Pulmonary lymph node (tissue), 1 donor: ENCODE measurements around the genes NOL9 and CAMTA1.

DNA sequence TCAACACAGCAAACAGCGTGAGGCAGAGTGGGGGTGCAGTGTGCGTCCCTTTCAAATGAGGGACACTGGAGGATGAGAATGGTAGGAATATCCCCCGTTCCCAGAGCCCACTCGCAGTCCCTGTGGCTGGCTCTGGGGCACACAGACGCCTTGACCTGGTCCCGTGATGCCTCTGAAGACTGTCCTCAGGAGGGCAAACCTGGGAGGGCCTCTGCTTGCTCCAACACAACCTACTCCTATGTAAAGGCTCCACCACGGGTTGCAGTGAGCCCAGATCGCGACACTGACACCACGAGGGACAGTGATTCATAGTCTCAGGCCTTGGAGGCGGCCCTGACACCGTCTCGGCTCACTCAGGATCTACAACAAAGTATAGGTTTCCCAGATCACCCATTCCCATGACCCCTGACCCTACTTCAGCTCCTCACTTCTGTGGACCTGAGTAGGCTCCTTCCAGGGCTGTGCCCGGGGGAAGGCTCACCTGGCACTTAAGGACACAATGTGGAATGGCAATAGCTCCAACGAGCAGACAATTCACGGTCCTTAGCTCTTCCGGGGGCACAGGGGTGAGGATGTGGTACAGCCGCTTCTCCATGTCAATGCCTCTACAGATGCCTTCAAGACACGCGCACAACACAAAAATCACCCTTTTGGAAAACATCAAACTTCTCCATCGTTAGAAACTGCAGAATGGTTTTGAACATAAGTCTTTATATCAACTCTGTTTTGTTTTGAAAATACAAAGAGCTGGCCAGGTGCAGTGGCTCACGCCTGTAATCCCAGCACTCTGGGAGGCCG is 27.9 kb downstream of the NOL9 start:
- PRO-cap, result no peak

- PRO-cap, result no peak
Observed at GRCh38 chr1:6546152-6546842, 8.0 kb downstream of the NOL9 start.

DNA sequence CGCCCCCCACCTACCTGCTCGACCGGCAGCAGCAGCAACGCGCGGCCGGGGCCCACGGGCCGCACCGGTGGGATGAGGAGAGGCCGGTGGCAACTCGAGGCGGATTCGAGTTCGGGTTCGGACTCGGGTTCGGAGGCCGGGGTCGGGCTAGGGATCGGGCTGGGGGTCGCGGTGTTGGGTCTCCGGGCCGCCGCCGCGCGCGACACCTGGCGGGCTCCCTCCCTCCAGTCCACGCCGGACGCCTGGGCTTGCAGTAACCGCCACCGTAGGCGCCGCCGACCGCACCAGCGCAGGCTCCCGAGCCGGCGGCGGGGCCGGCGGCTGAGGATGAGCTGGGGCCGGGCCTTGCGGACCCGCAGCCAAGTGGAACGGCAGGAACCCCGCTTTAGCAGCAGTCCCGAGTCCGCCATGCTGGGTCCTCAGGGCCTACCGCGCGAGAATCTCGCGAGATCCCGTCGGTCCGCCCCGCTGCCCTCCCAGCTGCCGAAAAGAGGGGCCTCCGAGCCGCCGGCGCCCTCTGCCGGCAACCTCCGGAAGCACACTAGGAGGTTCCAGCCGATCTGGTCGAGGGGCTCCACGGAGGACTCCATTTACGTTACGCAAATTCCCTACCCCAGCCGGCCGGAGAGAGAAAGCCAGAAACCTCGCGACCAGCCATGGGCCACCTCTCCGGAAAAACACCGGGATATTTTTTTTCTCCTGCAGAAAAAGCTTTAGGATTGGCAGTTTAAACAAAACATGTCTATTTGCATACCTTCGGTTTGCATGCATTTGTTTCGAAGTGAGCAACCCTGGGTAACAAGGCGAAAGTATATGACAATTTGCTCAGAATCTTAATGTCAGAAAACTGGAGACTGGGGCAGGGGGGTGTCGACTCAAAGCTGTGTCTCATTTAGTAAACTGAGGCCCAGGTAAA is at the start of gene NOL9:
Gene NOL9, minus strand, starts transcription at position 421 of the 916 bp plus-strand sequence.
- PRO-cap, result bidirectional peak, plus-strand start at position 539 of the sequence, minus-strand start at position 421 of the sequence

DNA sequence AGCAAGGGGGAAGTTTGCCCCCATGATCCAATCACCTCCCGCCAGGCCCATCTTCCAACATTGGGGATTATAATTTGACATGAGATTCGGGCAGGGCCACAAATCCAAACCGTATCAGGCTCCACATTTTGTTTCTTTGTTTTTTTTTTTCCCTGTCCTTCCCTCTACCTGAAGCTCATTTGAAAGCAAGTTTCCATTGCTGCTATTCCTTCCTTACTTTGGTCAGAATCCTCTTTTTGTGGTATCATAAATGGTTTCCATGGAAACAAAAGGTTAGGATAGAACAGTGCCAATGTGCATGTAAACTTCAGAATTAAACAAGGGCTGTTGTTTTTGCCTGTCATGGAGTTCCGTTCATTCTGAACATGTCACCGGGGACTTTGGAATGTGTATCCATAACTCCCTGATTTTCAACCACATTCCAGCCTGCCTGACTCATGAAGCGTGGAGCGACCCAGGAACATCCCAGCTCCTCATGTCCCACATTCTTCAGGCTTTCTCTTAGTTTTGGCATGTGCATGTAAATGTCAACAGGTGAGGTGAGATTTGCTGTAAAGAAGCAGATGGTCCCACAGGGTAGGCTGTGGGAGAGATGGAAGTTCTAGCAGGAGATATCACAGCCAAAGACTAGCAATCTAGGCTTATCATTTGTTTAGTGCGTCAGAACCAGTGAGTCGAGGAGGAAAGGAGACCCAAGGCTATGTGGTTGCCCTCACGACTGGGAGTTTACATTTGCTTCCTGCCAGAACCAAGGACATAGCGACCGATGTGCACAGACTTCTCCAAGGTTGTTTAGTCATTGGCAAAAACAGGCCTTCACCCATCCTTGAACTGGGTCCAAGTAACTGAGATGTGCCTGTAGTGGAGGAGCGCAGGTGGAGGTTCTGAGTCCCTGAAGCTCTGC is 23.0 kb upstream of the DNAJC11 start:
- PRO-cap, result no peak

DNA sequence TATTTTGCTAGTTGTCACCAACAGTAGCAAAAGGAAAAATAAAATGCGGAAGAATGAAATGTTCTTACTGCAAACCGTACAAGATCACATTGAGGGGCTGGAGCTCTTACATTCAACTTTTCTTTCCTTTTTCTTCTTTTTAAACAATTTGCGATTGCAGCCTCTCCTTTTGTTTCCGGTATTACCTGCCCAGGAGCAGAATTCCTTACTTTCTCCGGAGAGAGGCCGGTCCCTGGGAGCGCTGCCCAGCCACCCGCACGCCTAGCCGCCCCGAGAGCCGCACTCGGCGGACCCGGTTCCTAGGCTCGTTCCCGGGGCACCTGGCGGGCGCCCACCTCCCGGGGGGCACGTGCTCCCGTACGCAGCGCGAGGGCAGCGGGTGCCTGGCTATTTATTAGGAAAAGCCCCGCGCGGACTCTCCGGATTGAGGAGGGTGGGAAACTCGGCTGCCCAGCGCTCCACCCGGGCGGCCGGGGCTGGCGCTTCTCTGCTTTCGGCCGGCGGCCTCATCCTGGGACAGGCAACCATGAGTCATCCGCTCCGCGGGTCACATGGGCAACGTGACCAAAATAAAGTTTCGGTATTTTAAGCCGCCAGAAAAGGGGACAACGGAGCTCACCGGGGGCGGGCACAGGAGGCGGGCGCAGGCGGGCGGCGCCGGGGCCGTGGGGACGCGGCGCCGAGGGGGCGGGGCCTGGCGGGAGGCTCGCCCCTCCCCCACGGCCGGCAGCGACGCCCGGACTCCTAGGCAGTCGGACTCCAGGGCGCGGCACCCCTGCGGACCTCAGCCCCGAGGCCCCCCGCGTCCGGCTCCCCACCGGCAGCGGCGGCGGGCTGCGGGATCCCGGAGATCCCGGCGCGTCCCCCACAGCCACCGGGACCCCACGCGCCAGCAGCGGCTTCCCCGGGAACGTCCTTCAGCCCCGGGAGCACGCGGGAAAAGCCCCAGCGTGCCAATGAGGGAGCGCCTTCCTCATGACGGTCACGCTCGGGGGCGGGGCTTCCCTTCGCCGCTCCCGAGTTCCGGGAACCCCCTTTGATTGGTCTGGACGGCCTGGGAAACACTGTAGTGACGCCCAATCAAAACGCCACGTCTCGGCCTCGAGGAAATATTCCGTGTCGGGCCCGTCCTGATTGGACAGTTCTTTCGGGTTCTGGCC is 835 bp upstream of the CAMTA1 start:
- PRO-cap, result bidirectional peak, plus-strand start at position 751 of the sequence, minus-strand start at position 499 of the sequence; bidirectional peak, plus-strand start outside the sequence, minus-strand start at position 912 of the sequence

DNA sequence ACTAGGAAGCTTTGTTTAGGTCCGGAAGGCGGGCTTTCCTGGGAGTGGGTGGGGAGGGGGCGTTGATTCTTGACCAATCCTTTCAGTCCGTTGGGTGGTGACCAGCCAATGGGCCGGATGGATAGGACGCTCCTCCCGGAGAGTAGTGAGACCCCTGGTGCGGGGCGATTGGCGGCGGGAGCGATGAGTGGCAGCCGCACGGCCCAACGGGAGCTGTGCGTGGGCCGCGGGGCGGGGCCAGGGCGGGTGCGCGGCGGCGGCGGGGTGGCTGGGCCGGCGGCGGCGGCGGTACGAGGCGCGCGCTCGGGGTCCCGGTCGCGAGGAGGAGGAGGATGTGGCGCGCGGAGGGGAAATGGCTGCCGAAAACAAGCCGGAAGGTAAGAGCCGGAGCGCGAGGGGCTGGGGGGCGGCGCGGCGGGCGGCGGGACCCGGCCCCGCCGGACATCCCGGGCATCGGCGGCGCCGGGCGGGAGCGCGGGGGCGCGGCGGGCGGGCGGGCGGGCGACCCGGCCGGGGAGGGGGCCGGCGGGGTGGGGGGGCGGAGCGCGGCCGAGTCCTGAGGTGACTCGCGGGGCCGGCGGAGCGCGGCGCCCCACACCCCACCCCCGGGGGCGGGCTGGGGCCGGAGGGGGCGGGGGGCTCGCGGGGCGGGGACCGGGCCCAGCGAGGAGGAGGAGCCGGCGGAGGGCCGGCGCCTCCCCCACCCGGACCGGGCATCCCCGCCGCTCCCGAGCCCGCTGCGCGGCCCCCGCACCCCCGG is at the start of gene CAMTA1:
Gene CAMTA1, plus strand, starts transcription at position 256 of the 760 bp plus-strand sequence.
- PRO-cap, result bidirectional peak, plus-strand start at position 256 of the sequence, minus-strand start outside the sequence; unidirectional peak, plus-strand start at position 380 of the sequence; bidirectional peak, plus-strand start at position 666 of the sequence, minus-strand start at position 558 of the sequence

DNA sequence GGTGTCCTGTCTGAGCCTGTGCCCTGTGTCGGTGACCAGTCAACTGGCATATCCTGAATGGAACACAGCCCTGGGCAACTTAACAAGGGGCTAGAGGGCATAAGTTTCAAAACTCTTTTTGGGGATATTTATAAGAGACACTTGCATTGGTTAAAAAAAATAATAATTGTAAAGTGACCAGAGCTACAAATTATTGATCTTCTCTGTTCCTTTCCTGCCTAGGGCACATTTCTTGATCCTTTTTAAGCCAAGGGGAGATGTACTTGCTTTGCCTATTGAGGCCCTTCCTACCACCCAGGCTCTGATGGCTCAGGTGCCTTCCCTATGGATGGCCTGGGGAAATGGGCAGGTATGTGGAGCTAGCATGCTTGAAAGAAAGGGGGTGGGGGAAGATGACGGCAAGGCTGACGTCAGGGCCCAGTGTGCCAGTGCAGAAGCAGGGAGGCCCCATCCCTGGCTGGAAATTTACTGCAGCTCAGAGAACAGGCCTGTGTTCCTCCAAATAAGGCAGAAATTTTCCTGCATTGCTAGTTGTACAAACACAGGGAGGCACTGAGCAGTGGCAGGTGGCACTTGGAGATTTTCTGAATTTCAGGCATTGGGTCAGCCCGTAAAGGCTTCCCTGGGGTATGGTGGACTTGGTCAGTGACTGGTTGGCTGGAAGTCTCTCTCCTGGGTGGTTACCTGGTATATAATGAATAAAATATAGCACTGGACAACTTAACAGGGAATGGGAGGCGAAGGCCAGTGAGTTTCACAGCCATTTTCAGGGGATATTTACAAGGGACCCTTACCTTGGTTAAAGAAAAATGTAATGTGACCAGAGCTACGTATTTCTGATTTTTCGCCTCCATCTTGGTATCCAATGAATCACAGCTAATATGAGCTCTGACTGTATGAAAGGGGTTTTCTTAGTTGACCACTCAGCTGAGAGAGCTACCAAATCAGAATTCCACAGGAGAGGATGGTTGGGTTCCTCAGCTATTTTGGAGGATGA is 453.1 kb upstream of the VAMP3 start:
- PRO-cap, result no peak

DNA sequence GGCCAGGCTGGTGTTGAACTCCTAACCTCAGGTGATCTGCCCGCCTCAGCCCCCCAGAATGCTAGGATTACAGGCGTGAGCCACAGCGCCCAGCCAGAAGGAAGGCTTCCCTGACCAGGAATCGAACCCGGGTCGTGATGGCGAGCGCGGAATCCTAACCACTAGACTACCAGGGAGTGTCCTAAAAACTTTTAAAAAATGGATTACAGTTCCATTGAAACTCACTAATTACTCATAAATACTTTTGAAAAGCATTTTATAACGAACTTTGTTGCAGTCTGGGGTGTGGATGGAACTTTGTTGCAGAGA is 10.5 kb downstream of the TNFRSF9 start:
- PRO-cap, result no peak

- PRO-cap, result bidirectional peak, plus-strand start at chr1:7961281, minus-strand start at chr1:7961193
Observed at GRCh38 chr1:7960918-7961382, 561 bp upstream of the PARK7 start.

GRCh38 chr1:8014417-8014607 is 11.8 kb downstream of the ERRFI1 start:
- PRO-cap, result no peak

DNA sequence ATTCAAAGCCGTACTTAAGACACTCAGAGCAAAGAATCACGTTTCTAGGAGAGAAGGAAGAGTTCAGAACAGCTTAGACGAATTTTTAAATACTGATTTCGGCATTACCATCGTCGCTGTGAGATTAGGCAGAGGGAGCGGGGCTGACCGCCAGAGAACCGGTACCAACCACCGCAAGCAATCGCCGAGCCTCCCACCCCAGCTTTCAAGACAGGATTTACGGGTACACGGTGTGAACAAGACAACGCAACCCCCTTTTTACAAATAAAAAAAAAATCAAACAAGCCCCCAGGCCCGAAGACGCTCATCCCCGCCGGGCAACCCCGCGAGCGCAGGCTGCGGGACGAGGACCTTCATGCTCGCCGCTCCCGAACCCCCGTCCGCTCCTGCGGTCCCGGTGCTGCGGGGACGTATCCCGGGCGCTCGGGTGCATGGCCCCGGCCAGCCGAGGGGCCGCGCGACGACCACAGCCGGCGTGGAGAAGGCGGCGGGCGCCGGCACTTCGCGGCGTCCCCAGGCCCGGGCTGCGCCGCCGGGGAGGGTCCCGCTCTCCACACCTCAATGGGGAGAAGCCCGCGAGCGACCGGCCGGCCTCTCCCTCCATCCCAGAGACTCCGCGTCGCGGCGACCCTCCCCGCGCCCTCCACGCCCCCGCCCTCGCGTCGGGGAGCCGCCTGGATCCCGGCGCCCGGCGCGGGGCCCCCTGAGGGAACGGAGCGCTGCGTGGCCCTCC is 547 bp downstream of the ERRFI1 start:
- PRO-cap, result no peak

DNA sequence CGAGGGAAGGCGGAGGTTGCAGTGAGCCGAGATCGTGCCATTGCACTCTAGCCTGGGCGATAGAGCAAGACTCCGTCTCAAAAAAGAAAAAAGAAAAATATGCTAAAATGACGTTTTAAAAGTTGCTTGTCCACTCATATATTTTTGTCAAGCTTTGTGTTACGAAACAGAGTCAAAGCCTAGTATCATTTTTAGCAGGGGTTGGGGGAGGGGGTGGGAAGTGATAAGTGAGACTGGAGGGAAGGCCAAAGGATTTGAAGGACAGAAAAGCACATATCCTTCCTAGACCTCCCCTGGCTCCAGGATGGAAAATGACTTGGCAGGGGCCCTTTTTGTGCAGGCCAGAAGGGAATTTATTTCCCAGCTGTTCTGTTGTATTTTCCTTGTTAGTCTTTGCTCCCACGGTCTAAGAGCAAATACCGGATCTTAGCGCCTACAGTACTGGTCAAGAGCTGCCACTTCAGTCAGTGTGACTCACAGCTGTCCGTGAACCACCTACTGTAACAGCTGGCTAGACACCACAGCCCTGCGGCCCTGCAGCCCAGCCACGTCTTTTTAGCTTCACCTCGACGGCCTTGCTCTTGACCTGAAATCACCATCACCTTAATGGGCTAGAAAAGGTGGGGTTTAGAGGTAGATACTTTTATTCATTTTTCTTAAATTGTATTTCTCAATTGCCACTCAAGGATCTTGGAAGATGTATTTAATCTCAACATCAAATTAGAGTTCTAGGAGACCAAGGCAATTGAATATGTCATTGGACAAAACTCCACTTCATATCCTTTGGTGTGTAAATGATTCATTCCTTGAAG is 51.0 kb upstream of the ERRFI1 start:
- PRO-cap, result no peak

DNA sequence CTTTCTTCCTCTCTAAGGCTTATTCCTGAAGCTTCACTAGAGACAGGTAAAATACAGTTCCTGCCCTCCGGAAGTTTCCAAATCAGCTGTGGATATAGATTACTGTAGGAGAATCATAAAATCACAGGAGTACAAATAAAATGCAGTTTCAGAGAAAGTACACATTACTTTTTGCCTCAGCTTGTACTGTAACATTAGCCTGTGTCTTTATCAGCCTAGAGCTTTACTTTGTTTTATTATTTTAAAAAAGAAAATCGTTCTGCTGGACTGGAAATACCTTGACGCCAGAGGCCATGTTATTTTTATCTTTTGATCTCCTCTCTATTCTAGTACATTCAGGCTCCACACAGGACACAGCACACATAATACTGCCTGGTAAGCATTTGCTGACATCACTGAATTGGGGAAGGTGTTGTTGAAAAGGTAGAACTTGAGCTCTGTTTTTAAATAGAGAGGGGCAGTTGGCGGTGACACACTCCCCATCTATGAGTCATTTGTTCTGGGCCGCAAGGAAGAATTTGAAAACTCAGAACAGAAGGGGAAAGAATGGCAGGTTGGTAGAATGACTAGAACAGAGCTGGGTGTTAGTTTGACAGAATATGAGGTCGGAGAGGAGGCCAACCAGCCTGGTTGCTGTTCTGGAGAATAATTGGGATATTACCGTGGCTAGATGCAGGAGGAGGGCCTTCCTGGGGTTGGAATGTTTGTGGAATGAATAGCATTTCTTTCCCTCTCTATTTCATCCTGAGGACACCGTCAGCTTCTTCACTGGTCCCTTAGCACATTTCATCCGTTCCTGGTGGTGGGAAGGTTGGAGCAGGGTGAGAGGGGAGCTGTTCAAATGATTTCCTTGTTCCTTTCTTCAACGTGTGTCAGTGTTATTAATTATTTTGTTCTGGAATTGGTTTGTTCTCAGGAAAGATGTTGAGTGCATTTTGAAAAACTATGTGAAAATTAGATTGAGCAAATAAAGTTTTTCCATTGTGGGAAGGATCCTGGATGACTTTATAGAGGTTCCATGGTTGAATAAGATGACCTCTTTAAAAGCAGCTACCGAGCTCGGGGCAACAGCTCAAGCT is 52.1 kb upstream of the ERRFI1 start:
- PRO-cap, result unidirectional peak, plus-strand start at position 446 of the sequence

DNA sequence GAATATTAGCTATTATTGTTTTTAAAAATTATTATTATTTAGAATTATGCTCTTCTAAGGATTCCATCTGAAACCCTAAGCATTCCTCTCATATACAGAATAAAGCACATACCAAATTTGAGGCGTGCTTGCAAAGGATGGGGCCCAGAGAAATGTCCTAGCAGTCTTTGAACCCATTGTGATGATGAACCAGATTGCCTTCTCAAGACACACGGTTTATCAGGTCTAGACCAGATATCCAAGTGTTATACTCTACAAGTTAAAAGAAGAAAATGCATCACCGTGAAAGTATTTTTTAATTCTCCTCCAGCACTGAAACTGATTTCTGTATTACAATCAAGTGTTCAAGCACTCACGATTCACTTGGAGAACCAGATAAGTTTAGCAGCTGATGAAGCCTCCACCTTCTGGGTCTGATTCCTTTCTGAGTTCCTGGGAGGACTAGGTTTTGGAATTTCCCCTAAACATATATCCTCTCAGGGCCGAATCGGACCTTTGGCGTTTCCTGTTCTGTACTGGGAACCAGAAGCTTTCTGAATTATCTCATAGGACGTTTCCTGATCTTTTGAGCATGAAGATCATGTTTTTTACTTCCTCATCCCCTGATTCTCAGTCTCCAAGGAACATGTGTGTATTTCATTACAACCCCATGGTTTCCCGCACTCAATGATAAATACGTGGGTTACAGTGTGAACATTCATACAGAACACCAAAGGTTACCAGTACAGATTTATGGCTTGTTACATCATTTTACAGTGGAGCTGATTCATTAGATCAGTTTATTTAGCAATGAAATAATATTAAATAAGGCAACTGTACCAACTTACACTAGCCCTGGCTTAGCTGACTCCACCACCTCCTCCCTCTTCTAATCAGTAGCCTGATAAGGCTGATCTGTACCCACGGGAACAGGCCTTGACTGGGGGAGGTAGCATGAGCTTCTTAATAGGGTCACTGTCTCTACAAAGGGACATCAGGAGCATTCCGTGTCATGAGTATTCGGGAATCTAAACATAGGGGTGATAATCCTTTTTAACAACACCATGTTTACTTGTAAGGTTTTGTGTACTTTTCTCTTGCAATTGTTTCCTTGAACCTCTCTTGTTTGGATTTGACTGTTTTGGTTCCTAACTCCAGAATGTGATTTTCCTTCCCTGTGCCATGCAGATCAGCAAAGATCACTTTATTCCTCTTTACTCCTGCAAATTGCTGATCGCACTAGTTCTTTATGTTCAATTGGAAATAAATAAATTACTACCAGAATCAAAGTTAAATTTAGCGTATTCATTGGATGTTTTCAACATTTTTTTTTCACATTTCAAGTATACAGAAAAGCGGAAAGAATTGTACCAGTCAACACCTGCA is 57.7 kb upstream of the ERRFI1 start:
- PRO-cap, result no peak

DNA sequence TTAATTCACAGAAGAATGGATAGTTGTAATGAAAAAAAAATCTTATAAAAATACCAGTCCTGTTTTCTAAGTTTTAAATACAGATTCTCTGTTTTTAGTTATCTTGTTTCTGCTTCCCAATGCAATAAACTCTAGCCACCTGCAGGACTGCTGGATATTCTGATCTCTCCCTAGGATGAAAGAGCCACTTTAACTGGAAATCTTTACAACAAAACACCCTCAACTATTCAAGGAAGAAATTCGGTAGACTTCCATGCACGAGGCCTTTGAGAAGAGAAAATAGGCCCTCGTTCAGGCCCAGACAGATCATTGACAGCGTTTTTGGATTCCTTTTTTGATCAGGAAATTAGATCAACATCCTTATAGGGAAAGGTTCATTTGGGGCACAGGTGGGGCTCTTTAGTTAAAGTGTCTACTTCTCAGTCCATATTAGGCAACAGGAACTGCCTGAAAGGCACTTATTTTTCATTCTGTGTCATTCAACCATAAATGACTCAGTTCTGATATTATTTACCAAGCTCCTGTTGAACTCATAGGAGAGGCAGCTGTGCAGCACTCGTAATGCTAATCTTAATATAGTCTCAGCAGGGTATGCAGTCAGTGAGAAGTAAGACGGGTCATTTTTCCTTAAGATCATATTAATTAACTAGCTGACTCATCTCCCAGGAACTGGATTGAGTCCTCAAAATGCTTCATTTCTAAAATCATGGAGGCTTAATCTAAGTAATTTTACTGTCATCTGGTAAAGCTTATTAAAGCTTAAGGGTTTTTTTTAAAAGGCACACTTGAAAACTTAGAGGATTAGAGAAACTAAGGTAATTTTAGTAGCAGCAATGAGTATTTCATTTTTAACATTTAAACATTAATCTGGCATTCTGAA is 71.2 kb upstream of the ERRFI1 start:
- PRO-cap, result no peak

DNA sequence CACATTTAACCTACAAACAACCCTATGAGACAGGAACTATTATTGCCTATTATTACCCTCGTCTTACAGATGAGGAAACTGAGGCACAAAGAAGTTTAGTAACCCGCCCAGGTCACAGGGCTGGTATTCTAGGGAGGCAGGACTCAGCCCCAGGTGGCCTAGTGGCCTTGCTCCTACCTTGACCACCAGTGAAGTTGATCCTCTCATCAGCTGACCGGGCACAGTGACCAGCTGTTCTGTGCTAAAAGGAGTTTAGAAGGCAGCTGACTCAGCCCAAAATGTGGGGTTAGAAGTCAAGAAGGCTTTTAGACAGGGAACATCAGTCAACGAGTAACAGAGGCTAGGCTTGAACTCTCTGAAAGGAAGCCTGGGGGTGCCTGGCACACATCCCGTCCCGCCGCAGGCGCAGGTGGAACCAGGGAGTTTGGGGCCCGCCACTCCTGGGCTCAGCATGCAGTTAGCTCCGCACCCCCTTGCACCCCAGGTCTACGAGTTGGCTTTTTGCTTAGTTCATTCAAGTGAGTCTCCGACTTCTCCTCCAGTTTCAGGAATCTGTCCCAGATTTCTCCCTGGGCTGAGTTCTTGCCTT is 114.9 kb upstream of the SLC45A1 start:
- PRO-cap, result no peak

DNA sequence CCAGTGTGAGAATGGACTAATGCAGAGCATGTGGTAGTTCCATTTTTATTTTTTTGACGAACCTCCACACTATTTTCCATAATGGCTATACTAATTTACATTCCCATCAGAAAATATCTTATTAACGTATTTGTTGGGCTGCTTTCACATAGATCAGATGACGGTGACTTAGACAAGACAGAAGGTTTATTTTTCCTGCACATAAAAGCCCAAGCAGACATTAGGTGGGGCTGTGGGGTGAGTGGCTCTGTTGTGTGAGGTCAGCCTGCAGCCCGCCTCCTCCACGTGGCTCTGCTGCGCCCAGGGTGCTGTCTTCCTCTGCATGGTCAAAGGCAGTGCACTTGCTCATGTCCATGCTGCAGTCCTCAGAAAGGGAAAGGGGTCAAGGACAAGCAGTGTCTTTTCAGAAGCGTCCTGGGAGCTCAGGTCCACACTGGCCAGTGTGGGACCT is 36.2 kb upstream of the SLC45A1 start:
- PRO-cap, result no peak

DNA sequence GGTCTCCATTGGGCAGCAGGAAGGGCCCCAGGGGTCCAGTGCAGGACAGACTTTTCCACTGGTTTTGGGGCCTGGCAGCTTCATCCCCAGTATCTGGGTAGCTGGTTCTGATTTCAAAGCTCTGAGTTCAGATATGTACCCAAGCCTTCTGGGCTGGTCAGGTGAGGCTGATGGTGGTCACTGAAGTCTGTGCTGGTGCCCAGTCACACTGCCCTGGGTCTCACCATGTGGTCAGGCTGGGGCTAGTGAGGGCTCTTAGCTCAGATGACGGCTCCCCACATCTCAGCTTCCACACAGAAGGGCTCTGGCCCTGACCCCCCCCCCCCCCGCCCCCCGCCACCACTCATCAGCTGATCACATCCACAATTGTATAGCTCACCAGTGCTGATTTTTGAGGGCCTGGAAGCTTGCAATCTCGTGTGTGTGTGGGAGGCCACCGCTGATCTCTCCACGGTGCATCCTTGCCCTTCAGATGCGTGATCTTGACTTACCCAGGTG is 32.5 kb downstream of the SLC45A1 start:
- PRO-cap, result no peak

DNA sequence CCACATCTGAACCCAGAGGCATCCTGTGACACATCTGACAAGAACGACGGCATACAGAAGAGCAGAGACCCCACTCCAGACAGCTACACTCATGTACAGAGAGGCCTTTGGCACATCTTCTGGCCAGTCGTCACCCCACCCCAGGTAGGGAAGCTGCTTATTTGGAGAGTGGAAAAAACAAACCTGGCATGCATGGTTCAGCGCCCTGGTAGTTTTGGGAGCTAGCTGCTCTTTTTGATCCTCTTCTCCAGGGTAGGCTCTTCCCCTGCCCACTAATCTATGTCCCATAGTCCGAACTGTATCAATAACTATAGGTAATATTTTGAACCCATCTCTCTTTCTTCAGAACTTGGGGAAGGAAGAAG is 72.2 kb downstream of the SLC45A1 start:
- PRO-cap, result no peak

DNA sequence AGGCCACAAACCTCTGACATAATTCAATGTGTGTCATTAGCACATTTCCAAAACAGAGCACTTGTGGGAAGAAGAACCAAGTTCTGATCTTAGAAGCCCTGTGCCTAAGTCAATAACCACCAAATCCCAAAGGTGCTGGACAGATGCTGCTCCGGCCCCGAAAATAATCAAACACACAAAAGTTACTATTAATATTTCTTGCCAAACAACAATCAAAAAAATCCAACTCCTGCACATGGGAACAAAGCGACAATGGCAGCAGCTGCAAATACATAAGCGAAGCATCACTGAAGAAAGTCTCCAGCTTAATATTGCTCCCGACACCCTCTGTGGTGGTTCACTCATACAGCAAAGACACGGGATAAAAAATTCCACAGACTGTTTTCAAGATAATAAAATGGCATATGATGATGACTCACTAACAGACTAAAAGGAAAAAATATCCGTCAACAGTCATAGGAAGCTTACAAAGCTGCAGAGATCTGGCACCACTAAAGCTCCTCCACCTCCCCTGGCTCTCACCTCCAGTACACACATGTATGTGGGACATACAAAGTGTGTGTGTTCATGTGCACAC is 94.1 kb downstream of the SLC45A1 start:
- PRO-cap, result bidirectional peak, plus-strand start at position 469 of the sequence, minus-strand start at position 358 of the sequence